Mesenchymal stem cell of the bone marrow (primary cell): ENCODE measurements around the genes TRIM8, CYP17A1 and PDCD11.

DNA sequence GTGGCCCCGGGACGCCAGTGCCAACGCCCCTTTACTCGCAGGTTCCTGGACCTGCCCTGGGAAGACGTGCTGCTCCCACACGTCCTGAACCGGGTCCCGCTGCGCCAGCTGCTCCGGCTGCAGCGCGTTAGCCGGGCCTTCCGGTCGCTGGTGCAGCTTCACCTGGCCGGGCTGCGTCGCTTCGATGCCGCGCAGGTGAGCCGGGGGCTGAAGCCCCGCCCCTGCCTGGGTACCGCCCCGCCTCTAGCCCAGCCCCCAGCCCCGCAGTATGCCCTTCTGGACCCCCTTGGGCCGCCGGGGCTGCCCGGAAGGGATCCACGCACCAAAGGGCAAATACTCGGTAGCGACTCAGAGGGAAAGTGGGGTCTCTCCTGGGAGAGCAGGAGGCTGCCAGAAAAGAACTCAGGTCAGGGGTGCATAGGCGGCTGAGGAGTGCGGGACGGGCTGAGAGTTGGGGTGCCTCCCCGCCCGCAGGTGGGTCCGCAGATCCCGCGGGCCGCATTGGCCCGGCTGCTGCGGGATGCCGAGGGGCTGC, 744 bp downstream of the FBXL15 start:
- CAGE, long polyA plus RNA = no peak

DNA sequence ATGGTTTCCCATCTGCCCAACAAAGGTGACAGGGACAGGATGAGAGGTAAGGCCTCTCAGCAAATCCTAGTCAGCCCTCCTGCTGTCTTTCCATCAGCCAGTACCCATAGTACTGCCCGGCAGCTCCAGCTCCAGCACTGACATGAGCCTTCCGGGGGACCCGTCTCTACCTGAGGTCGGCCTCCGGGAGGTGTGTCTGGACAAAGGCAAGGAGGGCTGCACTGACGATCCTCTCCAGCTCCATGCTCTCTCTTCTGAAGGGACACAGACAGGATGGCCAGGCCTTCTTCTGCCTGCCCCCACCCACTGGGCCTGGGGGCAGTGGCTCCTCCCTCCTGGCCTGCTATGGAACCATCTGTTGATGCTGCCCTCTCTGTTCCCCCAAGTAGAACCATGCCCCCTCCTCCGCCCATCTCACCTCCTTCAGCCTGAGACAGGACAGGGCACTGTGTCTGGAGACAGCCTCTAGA, 4.3 kb downstream of the FBXL15 start:
- CAGE, long polyA plus RNA = no peak

DNA sequence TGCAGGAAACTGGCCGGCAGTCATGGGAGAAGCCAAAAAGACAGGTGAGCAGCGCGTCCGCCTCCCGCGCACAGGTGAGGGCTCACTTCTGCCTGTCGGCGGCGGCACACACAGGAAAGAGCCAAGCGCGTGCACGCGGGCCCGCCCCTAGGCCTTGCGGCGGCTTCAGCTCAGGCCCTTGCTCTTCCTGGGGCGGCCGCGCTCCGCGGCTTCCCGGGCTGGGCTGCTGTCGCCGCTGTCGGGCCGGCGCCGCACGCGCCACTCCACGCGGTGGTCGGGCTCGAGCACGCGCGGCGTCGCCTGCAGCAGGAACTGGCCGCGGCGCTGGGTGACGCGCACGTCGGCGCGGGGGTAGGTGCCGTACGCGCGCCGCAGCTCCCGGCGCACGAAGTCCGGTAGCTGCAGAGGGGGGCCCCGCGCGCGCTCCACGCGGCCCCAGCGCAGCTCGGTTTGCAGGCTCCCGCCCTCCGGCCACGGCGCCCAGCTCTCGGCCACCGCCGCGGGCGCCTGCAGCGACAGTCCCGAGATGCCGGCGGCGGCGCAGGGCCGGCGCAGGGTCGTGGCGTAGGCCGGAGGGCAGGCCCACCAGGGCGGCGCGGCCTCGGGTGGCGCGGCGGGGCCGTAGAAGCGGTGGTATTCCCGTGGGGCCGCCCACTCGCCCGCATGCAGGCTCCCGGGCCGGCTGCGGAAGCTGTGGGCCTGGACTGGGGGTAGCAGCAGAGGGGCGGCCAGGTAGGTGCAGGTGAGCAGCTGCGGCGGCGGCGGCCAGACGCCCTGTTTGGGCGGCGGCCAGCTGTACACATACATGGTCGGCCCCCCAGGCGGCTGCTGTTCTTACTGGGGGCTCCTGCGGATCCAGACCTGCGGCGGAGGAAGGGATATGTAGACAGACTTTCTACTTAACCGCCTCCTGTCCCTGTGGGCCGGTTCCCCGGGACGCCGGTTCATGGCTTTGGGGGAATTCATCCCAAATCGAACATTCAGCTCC, 762 bp downstream of the C10orf95 start:
- CAGE, long polyA plus RNA = no peak

GRCh38 chr10:102461799-102462258, 634 bp downstream of the MFSD13A start:
- CAGE, long polyA plus RNA = no peak

DNA sequence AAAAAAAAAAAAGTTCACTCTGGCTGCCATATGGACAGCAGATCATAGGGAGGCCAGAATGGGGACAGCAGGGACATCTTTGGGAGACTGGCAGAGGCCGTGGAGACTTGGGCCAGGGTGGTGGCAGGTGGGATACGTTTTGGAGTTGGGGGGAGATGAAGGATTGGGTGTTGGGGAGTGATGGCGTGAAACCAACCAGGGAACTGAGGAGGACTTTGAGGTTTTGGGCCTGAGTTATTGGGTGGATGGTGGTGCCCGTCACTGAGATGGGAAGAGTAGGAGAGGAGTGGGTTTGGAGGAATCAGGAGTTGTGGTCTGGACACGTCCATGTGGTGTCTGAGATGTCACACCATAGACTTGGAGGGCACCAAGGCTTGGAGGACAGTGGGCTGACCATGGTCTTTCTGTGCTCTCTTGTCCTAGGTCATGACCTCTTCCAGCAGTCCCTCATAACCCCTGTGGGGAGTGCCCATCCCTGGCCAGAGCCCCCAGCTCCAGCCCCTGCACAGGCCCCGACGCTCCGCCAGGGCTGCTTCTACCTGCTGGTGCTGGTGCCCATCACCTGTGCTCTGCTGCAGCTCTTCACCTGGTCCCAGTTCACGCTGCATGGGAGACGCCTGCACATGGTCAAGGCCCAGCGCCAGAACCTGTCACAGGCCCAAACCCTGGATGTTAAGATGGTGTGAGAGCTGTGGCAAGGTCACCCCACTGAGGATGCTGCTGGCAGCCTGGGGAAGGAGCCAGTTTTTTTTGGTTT, 14.3 kb downstream of the MFSD13A start:
- CAGE, long polyA plus RNA = no peak

- CAGE, long polyA plus RNA = no peak
Observed at GRCh38 chr10:102479790-102480468, 18.7 kb downstream of the MFSD13A start.

DNA sequence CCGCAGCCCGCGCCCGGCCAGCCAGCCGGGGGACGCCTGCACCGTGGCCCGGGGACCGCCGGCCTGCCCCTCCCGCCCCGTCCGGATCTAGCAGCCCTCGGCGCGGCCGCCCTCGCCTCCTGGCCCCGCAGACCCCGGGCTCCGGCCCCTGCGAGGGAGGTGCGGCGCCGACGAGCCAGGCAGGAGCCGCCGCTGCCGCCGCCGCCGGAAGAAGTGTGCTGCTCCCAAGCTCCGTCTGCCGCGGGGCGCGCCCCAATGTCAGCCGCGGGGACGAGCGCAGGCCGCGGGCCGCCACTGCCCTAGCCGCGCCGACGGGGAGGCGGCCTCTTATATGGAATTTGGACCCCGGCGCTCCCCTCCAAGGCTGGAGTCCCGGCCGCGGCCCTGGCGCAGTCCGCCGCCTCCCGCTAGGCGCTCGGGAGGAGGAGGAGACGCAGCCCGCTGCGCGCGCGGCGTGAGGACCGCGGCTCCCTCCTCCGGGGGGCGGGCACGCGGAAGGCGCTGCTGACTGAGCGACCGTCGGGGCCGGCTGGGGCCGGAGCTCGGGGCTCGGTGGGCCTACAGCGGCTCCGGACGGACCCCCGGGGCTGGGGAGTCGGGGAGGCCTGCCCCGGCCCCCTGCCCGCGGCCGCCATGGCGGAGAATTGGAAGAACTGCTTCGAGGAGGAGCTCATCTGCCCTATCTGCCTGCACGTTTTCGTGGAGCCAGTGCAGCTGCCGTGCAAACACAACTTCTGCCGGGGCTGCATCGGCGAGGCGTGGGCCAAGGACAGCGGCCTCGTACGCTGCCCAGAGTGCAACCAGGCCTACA, at the start of gene TRIM8:
TRIM8 (plus strand) TSS at position 495 of the 811 bp plus-strand sequence.
- CAGE, long polyA plus RNA = no peak

DNA sequence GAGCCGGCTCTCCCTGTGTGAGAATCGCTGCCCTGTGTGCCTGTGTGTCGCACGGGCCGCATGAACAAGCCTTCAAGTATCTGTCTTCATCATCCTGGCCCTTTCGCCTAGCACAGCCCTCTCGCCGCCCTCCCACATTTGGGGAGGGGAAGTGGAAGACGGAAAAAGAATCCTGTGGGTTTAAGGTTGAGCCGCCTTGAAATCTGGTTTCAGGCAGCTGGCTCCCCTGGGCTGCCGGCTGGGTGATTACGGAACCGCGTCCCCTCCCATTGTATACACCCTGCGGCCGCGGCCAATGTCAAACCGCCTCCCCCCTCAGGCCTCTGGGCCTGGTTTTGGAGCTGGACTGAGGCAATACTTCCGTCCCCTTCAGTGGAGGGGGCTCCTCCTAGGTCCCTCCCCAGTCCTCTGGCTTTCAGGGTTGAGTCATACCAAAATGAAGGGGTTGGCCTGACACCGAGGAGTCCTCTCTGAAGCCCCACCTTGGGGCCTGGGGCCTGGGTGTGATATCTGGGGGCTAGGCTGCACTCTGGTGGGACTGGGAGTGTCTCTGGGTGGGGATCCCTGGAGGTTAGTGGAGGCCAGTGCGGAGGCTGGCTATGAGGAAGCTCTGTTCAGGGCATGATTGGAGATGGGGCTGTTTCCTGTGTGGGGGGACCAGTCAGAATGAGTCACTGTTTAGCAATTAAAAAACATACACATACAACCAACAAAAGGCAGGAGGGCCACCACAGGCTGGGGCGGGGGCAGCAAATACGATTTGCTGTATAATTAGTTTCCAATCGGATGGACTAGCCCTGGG, 1.7 kb downstream of the TRIM8 start:
- CAGE, long polyA plus RNA = no peak

GRCh38 chr10:102647725-102648076, 3.4 kb downstream of the TRIM8 start:
- CAGE, long polyA plus RNA = no peak

GRCh38 chr10:102660469-102661092, 16.3 kb downstream of the TRIM8 start:
- CAGE, long polyA plus RNA = no peak

- CAGE, long polyA plus RNA = no peak
Observed at GRCh38 chr10:102667966-102668495, 23.8 kb downstream of the TRIM8 start.

DNA sequence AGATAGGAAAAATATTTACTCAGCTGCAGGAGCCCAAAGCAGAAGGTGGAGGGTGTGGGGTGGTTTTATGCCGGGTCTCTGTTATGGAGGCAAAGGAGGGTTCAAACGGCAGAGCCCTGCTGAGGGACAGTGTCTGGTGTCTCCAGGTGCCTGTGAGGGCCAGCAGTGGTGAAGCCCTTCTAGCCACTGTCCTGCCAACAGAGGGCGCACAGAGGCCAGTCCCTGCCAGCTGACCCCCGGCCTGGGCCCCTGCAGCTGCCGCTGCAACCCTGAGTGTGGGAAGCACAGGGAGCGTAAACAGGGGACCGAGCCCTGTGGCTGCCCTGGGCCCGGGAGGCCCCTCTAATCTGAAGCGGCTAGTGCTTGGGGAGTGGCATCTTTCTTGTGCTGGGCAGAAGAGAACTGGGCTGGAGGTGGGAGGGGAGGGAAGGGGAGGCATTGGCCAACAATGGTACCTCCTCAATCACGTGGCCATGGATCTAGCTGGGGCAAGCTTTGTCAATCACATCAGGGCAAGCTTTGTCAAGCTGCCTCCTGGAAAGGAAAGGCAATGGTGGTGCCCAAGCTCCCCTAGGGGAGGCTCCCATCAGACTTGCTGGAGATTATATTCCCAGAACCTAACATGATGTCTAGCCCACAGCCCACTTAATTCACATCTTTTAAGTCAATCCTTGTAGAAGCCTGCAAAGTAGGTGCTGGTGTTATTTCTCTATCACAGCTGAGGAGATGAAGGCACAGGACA, 34.6 kb downstream of the TRIM8 start:
- CAGE, long polyA plus RNA = no peak

- CAGE, long polyA plus RNA = no peak
Observed at GRCh38 chr10:102714707-102714966, 201 bp downstream of the SFXN2 start.

- CAGE, long polyA plus RNA = no peak
Observed at GRCh38 chr10:102718134-102718700, 3.8 kb downstream of the SFXN2 start.

- CAGE, long polyA plus RNA = no peak
Observed at GRCh38 chr10:102774876-102775948, 31.5 kb downstream of the WBP1L start.

DNA sequence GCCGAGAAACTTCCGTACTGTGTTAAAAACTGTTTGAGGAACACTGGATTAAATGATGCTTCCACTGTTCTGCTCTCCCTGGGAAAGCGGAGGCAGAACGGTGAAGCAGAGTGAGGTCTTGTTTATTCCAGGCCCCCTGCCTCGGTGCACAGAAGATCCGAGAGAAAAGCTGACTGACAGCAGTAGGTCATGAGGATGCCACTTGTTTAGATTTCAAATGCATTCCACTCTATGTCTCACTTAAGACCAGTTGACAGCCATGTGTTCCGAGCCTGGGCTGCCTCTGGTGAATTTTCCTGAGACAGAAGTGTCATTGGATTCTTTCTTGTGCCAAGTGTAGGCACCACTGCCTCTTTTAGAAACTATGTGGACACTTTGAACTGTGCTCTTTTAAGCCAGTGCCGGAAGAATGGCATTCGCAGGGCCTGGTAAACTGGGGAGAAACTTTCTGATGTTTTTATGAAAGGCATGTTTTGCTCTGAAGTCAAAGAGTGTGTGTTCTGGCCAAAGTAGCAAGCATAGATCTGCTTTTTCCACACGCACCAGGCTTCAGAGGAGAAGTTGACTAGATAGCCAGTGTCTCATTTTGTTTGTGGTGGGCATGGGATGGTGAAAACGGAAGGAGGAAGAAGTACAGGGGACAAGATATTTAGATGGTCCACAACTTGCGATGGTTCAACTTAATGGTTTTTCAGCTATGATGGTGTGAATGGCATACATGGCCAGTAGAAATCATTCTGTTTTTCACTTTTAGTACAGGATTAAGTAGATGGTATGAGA, 41.7 kb downstream of the CYP17A1 start:
- CAGE, long polyA plus RNA = no peak

DNA sequence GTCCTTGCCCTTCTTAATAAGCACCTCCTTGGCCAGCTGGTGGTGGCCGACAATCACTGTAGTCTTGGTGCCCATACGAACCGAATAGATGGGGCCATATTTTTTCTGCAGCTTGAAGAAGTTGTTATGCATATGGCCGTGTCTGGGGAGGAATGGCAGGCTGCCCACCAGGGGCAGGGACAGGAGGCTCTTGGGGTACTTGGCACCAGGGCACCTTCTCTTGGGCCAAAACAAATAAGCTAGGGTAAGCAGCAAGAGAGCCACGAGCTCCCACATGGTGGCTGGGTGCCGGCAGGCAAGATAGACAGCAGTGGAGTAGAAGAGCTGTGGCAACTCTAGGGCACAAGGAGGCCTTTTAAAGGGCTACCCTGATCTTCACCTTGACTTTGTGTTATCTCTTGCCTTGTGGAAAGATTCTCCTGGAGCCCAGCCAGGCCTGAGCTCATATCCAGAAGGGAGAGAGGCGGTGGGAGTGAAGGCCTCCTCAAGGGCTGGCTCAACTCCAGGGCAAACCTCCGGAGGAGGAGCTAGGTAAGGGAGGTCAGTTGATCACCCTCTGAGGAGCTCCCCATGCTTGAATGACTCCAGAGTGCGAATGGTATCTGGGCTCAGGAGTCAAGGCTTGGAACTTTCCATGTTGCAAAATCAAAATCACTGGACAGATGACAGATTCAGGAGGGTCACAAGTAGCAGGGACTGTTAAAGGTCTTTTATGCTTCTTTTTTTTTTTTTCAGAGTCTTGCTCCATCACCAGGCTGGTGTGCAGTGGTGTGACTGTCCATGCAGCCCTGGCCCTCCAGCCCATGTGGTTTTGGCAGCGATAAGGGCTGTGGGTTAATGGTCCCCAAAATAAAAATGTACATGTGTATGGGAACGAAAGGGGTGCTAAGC, at the start of gene CYP17A1:
CYP17A1 (minus strand) TSS at position 328 of the 891 bp plus-strand sequence.
- CAGE, long polyA plus RNA = no peak

- CAGE, long polyA plus RNA = no peak
Observed at GRCh38 chr10:102921339-102922388, 3.6 kb downstream of the CNNM2 start.

DNA sequence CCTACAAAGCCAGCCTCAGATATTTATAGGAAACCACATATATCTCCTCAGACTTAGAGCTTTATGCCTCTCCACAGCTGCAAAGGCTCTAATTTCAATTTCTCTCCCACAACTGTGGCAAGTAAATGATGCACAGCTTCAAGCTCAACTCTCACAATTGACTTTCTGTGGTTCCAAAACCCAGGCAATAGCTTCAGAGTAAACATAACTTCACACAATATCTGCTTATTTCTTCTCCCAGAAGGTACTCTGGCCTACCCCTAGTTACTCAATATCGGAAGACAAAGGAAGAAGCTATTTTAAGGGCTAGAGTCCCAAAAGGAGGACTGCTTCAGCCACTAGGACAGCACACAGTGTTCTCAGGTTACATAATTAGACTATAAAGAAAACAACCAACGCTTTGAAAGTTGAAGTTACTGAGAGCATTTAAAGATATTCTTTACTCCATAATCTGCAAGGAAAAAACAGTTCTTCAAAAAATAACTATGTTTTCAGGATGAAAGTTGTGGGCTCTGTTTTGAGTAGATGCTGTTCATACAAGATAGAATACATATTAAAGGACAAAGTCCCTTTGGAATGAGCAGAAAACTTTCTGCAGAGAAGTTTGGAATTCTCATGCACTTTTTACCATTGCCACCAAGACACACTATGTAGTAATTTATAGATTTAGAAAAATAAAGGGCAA, 81.9 kb downstream of the NT5C2 start:
- CAGE, long polyA plus RNA = no peak

- CAGE, long polyA plus RNA = no peak
Observed at GRCh38 chr10:103396346-103396941, at the start of gene PDCD11. Gene PDCD11, plus strand, starts transcription at chr10:103396626.